Skin of body (tissue), 2 donors: ENCODE measurements around the genes SAPCD1, SLC44A4, HLA-DRA, HLA-DMA and BRD2.

DNA sequence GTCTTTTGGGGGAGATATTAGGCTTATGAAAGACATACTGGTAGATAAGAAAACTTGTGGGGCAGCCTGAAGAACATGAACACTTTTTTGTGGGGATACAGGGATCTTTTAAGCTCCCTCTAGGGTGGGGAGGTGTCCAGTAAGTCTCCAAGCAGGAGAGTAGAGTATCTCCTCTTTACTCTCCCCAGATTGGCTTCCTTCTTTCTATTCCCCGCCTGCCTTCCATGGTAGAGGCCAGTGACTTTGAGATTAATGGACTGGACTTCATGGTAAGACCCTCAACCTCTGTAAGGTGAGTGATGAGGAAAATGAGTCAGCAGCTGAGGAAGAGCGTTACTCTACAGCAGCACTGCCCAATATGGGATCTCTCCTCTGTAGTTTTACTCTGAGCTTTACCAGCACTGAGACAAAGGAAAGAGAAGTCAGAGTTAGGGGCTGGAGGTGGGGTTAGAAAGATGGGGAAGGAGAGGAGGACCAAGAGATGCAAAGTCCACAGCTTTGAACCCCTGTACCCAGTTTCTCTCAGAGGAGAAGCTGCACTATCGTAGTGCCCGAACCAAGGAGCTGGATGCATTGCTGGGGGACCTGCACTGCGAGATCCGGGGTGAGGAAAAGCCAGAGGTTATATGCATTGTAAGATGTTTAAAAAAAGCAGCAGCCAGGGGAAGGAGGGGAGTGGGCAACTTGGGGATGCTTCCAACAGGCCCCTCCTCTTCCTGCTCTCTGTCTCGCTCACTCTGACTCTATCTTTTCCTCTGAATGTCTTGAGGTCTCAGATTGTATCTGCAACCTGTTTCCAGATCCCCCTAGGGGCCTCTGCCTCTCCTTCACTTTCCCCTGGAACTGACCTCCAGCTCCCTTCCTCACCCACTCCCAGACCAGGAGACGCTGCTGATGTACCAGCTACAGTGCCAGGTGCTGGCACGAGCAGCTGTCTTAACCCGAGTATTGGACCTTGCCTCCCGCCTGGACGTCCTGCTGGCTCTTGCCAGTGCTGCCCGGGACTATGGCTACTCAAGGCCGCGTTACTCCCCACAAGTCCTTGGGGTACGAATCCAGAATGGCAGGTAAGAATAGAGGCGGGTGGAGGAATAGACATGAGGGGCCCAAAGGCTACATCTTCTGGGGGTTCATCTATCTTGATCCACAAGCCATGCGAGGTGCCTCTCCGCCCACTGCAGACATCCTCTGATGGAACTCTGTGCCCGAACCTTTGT, 3.1 kb upstream of the SAPCD1 start:
- RAMPAGE, long total RNA = no peak

DNA sequence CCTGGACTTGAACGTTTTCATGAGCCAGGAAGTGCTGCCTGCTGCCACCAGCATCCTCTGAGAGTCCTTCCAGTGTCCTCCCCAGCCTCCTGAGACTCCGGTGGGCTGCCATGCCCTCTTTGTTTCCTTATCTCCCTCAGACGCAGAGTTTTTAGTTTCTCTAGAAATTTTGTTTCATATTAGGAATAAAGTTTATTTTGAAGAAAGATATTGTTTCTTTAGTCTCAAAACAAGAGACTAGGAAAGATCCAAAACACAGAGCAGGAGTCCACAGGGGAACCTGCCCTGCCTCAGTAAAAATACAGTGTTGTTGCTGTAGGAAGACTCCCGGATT, at the start of gene SAPCD1:
Gene SAPCD1, plus strand, starts transcription at position 186 of the 334 bp plus-strand sequence.
- RAMPAGE, long total RNA = no peak

- RAMPAGE, long total RNA = no peak
Observed at GRCh38 chr6:31775065-31775550, 2.0 kb downstream of the VWA7 start.

DNA sequence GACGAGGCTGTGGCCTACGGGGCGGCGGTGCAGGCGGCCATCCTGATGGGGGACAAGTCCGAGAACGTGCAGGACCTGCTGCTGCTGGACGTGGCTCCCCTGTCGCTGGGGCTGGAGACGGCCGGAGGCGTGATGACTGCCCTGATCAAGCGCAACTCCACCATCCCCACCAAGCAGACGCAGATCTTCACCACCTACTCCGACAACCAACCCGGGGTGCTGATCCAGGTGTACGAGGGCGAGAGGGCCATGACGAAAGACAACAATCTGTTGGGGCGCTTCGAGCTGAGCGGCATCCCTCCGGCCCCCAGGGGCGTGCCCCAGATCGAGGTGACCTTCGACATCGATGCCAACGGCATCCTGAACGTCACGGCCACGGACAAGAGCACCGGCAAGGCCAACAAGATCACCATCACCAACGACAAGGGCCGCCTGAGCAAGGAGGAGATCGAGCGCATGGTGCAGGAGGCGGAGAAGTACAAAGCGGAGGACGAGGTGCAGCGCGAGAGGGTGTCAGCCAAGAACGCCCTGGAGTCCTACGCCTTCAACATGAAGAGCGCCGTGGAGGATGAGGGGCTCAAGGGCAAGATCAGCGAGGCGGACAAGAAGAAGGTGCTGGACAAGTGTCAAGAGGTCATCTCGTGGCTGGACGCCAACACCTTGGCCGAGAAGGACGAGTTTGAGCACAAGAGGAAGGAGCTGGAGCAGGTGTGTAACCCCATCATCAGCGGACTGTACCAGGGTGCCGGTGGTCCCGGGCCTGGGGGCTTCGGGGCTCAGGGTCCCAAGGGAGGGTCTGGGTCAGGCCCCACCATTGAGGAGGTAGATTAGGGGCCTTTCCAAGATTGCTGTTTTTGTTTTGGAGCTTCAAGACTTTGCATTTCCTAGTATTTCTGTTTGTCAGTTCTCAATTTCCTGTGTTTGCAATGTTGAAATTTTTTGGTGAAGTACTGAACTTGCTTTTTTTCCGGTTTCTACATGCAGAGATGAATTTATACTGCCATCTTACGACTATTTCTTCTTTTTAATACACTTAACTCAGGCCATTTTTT, 1.8 kb downstream of the HSPA1A start:
- RAMPAGE, long total RNA = no peak

DNA sequence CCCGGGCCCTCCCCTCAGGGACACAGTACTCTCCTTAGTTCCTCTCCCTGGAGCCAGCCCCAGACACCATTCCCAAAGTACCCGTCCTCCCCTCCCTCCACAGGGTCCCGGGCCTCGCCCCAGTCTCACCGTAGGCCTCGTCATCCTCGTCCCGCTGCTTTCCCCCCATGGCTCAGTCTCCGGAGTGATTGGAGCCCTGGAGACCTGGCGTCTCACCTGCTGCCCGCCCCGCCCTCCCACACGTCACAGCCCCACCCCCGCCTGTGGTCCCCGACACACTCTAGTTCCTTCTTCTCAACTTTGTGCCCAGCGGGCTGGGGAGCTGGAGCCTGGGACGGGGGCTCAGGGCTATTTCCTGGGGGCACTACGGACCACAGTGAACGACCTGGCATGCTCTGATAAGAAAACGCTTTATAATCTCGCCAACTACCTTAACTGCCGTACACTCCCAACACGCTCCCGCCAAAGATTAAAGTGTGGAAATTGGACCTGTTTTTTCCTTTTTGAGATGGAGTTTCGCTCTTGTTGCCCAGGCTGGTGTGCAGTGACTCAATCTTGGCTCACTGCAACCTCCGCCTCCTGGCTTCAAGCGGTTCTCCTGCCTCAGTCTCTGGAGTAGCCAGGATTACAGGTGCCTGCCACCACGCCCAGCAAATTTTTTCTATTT, at the start of gene SLC44A4:
Gene SLC44A4, minus strand, starts transcription at position 186 of the 667 bp plus-strand sequence.
- RAMPAGE, long total RNA = no peak

DNA sequence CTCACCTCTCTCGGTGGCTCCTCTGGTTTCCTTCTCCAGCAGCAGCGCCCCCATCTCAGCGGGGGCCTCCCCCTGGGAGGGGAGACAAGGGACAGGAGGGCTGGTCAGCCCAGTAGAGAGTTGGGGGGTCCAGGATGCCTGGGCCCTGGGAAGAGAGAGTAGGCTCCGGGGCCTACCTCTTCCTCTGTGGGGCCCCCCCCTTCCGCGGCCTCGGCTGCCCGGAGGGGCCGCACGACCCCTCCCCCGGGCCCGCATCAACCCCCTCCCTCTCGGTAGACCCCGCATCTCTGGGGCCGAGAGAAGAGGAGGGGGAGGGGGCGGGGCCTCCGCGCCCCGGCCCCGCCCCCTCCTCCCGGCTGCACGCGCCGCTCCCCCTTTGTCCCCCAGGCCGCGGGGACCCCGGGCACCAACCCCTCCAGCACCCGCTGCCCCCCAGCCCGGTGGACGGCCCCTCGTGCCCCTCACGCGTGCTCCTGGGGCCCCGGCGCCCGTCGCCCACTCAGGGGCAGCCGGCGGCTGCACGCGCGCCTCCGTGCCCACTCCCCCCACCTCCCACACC, 501 bp downstream of the EHMT2 start:
- RAMPAGE, long total RNA = no peak

DNA sequence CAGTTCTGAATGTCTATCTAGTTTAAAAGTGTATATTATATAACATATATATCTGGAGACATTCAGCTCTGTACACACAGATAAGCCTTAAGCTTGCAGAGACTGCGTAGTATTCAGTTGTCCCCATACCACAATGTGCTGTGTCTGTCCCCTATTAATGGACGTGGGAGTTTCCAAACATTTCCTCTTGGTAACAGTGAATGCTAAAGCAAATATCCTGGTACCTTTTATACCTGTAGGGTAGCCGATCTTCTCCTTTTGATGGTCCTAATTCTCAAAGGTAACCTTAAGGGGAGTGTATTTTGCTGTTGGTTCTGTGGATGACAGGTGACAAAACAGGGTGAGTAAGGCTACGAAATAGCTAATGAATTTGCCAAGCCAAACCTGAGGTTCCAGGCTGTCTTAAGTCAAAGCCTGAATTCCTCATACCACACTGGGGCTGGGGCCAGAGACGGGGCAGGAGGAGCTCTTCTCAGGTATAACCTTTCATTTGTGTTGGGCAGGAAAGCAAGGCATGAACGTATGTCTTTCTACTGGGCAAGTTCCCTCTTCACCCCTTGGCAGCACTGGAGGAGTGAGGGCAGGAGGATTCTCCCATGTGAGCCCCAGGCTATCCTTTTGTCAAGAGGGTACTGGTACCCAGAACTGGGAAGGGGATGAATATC, 7.7 kb upstream of the C2 start:
- RAMPAGE, long total RNA = no peak

DNA sequence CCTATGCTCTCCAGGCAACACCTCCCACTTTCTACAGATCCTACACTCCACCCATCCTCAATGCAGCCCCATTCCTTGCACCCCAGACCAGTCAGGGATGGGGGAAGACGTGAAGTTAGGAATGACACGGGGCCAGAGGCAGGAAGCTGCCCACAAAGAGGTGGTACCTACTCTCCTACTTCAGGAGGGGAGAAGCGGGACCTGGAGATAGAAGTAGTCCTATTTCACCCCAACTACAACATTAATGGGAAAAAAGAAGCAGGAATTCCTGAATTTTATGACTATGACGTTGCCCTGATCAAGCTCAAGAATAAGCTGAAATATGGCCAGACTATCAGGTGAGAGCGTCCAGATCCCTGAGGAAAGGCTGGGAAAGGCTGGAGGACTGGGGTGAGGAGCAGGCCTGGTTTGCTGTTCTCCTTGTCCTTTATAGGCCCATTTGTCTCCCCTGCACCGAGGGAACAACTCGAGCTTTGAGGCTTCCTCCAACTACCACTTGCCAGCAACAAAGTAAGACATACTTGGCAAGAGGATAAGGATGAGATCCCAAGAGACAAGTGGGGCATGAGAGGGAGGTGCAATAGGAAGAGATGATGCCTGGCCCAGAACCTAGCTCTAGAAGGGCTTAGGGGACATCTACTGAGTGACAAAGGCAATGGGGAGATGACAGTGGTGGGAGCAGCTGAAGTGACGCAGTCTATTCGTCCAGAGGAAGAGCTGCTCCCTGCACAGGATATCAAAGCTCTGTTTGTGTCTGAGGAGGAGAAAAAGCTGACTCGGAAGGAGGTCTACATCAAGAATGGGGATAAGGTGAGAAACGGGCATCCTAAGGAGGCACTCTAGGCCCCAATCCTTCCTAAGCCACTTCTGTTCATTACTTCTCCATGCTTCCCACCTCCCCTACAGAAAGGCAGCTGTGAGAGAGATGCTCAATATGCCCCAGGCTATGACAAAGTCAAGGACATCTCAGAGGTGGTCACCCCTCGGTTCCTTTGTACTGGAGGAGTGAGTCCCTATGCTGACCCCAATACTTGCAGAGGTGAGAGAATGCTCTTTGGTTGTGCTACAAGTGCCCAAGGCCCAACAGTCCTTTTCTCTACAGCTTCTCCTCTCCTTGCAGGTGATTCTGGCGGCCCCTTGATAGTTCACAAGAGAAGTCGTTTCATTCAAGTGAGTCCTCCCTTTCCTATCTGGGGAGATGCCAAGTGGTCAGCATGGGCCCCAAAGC, 5.0 kb downstream of the CFB start:
- RAMPAGE, long total RNA = no peak

DNA sequence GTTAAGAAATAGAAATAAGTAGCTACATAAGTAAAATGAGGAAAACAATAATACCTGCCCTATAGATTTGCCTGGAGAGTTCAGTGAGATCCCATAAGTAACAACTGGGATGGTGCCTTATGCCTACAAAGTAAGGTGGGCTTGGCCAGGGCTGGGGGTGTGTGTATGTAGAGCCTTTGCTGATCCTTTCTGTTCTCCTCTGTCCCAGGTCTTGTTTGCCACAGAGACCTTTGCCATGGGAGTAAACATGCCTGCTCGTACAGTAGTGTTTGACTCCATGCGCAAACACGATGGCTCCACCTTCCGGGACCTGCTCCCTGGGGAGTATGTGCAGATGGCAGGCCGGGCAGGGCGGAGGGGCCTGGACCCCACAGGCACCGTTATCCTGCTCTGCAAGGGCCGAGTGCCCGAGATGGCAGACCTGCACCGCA, 6.3 kb downstream of the DXO start:
- RAMPAGE, long total RNA = no peak

DNA sequence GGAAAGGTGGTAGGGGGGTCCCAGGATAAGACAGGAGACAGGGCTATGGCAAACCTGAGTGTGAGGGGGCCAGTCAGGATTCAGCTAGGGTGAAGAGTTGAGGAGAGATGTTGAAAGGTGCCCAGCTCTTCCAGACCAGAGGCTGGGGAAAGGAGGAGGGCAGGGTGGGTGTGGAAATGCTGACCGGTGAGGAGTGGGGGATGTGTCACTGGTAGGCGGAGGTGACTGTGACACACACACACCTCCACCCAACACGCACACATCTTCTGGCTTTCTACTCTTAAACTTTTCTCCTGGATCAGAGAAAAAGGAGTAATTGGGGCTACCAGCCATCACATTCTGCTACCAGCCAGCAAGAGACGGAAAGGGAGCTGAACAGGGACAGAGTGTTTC, 2.9 kb downstream of the TNXB start:
- RAMPAGE, long total RNA = no peak

DNA sequence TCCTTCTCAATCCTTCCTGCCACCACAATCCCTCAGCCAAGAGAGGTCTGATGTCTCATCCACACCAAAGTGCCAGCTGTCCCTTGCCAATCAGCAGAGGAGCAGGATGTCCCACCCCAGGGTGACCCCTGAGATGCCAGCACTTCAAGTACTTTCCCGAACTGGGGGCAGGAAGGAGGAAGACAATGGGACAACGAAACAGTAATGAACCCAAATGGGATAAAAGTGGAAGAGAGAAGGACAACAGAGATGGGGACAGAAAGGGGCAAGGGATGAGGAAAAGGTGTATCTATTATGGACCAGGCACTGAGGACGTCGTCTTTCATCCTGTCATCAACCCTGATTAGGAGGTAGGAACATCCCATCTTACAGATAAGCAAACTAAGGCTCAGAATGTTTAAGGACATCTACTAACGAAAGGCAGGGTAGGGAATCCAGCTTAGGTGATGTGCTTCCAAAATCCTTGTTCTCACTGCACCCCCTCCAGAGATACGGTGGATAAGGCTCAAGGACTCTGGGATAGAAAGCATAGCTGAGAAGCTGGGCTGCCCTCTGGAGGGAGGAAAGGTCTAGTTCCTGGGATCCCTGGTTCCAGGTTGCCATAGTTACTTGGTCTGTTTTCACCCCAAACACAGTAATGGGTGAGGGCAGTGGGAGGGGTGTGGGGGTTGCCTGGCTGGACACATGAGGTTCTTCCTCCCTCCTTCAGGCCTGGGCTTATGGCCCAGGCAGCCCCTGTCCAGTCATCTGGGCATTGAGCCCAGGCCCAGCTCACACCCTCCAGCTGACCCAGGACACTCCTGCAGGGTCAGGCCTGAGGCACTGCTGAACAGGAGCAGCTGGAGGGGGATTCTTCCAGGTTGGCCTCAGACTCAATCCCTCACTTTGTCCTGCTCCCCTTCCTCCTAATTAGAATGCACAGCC, 4.6 kb upstream of the TNXB start:
- RAMPAGE, long total RNA = no peak

DNA sequence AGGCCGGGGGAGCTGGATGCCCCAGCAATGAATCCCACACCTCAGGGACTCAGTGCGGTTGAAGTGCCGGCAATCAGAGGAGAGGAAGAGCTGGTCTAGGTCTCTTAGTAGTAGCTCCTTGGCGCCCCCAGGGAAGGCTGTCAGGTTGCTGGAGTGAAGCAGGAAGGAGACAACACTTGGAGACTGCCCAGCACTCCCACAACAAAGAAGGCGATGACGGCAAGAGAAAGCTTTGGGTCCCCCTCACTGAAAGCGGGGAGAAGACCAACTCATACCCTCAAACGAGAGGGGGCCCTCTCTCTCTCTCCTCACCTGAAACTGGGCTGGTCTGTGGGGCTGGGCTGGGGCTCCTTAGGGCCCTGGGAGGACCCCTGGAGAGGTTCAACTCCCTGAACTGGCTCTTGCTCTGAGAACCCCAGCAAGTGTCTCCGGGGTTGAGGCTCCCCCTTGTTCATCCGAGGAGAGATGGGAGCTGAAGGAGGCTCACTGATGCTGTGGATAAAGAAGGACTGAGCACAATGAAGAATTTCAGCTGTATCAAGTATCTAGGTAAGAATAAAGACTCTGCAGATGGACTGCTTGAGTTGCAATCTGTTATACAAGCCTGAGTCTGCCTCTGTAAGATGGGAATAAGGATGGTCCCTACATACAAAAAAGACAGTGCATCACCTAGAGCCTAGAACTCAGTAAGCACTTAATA, 8.6 kb upstream of the TNXB start:
- RAMPAGE, long total RNA = no peak

DNA sequence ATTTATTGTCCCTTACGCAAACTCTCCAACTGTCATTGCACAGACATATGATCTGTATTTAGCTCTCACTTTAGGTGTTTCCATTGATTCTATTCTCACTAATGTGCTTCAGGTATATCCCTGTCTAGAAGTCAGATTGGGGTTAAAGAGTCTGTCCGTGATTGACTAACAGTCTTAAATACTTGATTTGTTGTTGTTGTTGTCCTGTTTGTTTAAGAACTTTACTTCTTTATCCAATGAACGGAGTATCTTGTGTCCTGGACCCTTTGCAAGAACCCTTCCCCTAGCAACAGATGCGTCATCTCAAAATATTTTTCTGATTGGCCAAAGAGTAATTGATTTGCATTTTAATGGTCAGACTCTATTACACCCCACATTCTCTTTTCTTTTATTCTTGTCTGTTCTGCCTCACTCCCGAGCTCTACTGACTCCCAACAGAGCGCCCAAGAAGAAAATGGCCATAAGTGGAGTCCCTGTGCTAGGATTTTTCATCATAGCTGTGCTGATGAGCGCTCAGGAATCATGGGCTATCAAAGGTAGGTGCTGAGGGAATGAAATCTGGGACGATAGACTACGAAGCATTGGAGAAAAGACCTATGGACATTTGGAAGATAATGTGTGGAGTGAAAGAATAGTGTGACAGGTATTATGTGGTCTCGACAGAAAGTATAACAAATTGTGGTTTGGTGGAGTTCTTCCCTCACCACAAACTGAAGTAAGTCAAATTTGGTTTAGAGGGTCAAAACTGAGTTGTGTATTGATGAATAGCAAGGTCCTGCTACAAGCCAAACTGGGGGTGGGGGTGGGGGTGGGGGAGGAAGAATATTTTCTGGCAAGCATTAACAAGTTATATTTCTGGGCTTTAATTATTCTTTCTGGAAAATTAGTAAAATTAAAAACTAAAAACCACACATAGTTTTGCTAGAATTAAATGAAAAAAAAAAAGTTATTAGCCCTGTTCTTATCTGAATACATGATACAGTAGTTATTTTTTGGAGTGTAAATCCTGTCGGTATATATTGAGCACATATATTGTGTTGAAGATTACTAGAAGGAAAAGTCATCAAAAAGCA, at the start of gene HLA-DRA:
Gene HLA-DRA, plus strand, starts transcription at position 391 of the 1,073 bp plus-strand sequence.
- RAMPAGE, long total RNA = start-site peak on the plus strand centred at position 405 of the sequence, 52 bp wide, 652 and 19 reads in 2 replicates

DNA sequence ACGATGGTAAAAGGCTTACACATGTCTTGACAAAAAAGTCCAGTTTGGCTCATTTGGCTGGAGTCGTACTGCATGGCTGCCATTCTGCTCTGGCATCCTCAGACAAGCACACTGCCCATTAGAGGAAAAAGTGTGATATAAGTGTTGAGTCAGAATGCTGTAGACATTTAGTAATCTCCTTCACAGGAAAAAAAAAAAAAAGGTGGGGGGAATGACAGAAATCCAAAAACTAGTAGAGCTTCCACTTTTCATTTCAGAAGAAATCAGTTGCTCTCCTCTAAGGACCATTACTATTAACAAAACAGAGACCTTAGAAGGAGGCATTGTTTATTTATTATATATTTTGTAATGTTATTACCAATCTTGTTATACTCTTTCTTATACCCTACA, 3.2 kb downstream of the HLA-DQA1 start:
- RAMPAGE, long total RNA = no peak

- RAMPAGE, long total RNA = no peak
Observed at GRCh38 chr6:32667960-32668809, 1.7 kb upstream of the HLA-DQB1 start.

GRCh38 chr6:32854325-32854798, 370 bp downstream of the PSMB9 start:
- RAMPAGE, long total RNA = no peak

GRCh38 chr6:32952463-32953499, at the start of gene HLA-DMA:
Gene HLA-DMA, minus strand, starts transcription at chr6:32953097.
- RAMPAGE, long total RNA = no peak

DNA sequence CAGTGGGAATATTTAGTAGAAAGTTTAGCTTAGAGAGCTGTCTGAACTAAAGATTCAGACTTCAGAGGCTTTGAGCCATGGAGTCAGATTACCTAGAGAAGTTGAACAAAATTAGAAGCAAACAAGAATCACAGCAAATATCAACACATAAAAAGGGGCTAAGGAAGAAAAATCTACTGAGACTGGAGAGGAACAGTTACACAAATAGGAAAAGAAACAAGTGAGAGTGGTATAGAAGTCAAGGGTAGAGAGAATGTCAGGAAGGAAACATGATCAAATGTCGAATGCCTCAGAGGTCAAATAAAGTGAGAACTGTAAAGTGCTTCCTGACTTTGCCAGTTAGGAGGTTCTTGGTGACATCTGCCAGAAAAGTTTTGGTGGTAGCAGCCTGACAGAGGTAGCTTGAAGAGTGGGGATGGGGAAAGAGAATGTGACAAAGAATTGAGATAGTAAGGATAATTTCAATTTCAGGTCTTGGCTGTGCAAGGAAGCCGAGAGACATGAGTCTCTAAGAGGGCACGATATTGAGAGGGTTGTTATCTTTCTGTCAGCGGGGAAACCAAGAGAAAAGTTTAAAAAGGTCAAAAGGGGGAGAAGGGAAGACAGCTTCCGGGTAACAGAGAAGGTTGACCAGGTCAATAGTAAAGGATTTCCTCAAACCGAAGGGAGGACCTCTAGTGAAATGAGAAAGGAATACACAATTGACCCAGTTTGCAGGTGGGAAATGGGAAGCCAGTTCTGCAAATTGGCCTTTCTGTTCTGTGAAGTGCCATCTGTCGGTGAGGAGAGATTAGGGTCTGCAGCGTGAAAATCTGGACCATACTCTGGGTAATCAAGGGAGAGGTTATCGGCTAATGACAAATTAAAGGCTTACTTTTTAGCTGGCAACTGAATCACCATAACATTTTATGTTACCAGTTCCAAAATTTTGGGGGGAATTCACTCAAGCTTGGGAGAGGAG, 1.1 kb upstream of the BRD2 start:
- RAMPAGE, long total RNA = no peak

DNA sequence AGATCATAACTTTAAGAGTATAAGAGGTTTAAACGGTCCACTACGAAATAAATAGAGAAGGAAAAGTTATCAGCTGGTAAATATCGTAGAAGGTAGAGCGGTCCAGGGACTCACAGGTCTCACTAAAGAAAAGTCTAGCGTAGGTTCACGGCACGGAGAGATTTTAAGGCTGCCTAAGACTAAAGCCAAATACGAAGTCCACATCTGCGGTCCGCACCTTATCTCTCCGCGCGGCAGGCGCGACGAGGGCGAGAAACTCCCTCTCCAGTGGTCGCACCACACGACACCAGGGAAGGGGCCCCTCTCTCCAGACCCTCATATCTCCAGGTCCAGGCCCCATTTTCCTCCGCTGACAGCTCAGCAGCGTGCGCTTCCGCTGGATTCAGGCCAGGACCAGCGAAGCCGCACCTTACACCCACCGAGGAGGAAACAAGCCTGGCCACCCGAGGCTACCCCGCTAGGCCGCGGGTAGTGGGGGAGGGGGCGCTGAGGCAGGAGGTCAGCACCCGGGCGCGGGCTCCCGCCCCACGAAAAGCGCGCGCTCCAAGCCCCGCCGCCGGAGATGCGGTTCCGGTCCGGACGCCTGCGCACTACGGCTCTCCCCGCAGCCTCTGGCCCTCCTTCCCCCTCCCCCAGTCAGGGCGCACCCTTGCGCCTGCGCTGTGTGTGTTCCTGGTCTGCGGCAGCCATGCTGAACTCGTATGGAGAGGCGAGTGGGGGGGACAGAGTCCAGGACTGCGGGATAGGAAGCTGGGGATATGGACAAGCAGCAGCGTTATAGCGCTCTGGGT, at the start of gene BRD2:
Gene BRD2, plus strand, starts transcription at position 667 of the 791 bp plus-strand sequence.
- RAMPAGE, long total RNA = no peak

GRCh38 chr6:32983469-32984274, 15.3 kb downstream of the BRD2 start:
- RAMPAGE, long total RNA = no peak